Suprapubic skin (tissue), 4 donors: ENCODE results near the genes ZNF626 and ZNF208.

- PRO-cap = no peak
- RAMPAGE, long total RNA, 4 experiments = no peak in any of the 4 experiments
Measured at GRCh38 chr19:20564015-20564398, 1.6 kb downstream of the ZNF737 start.

DNA sequence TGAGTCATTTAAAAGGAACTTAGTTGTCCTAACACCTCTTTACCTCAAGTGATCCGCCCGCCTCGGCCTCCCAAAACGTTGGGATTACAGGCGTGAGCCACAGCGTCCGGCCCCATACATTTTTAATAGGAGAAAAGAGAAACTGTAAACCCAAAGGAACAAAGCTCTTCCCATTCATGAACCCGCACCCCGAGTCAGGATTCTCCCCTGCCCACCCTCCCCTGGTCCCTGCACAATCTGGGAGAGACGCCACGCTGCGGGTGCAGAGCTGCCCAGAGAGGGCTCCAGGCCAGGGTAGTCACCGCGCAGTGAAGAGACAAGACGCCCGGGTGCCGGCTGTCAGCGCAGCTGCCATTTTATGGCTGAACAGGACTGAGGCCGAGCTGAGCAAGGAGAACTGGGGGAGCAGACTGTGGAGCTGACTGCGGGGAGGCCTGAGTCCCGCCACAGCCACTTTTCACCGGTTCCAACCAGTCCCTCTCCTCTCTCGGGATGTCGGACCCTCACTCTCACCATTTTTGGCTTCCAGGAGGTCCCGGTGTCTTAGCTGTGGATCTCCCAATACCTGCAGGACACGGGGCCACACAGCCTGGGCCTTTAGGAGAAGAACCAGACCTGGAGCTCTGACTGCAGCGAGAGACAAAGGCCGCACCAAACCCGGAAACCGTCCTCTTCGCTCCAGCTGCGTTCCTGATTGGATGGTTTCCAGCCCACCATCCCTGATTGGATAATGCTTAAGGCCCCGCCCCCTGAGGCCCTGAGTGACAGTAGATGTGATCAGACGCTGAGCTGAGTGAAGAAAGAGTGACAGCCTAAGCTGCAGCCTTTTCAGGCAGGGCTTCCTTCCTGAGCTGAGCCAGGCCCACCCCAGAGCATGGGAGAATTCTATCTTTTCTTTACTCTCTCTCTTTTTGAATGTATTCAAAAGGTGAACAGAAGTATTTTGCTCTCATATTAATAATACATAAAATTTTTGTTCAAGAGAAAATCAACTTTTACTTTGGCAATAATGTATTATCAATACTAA, at the start of gene ZNF626:
TSS of gene ZNF626 (minus strand) at position 641 of the 1,027 bp plus-strand sequence.
- PRO-cap = bidirectional peak, plus-strand start at position 825 of the sequence, minus-strand start at position 641 of the sequence
- RAMPAGE, long total RNA, 4 experiments = start-site peak on the minus strand in 4 of 4 experiments, centred at positions 611 to 624 of the sequence, 19 to 287 reads per replicate

DNA sequence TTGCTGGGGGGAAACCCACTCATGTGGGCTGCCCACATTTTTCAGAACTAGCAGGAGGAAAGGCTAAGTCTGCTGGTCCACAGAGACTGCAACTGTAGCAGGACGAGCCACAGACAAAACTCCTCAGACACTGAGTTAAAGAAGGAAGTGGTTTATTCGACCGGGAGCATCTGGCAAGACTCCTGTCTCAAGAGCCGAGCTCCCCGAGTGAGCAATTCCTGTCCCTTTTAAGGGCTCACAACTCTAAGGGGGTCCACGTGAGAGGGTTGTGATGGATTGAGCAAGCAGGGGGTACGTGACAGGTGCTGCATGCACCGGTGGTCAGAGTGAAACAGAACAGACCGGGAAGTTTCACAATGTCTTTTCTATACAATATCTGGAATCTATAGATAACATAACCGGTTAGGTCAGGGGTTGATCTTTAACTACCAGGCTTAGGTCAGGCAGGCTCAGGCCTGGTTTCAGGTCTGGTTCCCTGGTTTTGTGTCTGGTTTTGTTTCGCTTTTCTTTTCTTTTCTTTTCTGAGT, 3.1 kb upstream of the ZNF626 start:
- PRO-cap = no peak
- RAMPAGE, long total RNA, 4 experiments = no peak in any of the 4 experiments

DNA sequence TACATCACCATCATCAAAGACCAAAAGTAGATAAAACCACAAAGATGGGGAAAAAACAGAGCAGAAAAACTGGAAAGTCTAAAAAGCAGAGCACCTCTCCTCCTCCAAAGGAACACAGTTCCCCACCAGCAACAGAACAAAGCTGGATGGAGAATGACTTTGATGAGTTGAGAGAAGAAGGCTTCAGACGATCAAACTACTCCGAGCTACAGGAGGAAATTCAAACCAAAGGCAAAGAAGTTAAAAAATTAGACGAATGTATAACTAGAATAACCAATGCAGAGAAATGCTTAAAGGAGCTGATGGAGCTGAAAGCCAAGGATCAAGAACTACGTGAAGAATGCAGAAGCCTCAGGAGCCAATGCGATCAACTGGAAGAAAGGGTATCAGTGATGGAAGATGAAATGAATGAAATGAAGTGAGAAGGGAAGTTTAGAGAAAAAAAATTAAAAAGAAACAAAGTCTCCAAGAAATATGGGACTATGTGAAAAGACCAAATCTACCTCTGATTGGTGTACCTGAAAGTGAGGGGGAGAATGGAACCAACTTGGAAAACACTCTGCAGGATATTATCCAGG, 32.7 kb downstream of the ZNF66 start:
- PRO-cap = no peak
- RAMPAGE, long total RNA, 4 experiments = start-site peak on the plus strand in 1 of 4 experiments, centred at position 244 of the sequence, 18 reads per replicate

GRCh38 chr19:20923927-20924372, 899 bp downstream of the ZNF85 start:
- PRO-cap = no peak
- RAMPAGE, long total RNA, 4 experiments = no peak in any of the 4 experiments

DNA sequence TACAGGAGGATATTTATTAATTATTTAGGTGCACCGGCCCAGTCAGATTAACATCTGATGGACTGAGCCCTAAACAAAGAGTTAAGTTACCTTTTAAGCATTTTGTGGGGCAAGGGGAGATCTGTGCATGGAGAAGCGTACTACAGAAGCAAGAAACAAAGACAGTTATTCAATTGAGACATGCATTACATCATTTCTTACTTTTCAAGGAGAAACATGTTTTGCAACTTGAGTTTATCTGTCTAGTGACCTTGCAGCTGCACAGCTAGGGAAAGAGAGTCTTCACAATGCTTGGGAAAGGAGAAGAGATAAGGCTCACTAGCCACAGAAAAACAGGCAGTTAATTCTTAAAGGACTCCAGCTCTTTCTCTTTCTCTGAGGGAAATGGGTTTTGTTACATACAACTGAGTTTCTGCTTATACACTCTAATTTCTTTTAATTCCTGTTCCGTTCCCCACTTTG, 55.8 kb downstream of the ZNF431 start:
- PRO-cap = no peak
- RAMPAGE, long total RNA, 4 experiments = no peak in any of the 4 experiments

GRCh38 chr19:21282354-21282967, 46.7 kb downstream of the ZNF708 start:
- PRO-cap = no peak
- RAMPAGE, long total RNA, 4 experiments = no peak in any of the 4 experiments

- PRO-cap = no peak
- RAMPAGE, long total RNA, 4 experiments = no peak in any of the 4 experiments
Measured at GRCh38 chr19:21418754-21419834, 22.2 kb downstream of the ZNF493 start.

GRCh38 chr19:21568538-21569809, 63.6 kb downstream of the ZNF429 start:
- PRO-cap = no peak
- RAMPAGE, long total RNA, 4 experiments = start-site peak on the minus strand in 2 of 4 experiments, at chr19:21568893-21569254 at its widest, 5 to 33 reads per replicate

DNA sequence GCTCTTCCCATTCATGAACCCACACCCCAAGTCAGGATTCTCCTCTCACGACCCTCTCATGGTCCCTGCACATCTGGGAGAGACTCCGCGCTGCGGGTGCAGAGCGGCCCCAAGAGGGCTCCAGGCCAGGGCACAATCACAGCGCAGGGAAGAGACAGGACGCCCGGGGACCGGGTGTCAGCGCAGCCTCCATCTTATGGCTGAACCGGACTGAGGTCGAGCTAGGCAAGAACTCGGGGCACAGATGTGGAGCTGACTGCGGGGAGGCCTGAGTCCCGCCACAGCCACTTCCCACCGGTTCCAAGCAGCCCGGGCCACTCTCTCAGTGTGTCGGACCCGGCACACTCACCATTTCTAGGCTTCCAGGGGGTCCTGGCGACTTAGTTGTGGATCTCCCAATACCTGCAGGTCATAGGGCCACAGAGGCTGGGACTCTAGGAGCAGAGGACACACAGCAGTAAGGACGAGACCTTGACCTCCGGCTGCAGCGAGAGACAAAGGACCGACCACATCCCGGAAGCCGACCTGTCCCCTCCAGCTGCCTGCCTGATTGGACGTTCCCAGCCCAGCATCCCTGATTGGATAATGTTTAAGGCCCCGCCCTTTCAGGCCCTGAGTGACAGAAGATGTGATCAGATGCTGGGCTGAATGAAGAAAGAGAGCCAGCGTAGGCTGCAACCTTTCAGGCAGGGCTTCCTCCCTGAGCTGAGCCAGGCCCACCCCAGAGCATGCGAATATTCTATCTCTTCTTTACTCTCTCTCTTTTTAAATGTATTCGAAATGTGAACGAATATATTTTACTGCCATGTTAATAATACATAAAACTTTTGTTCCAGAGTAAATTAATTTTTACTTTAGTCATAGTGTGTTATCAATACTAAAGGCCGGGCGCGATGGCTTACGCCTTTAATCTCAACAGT, at the start of gene ZNF208:
TSS of gene ZNF208 (minus strand) at position 501 of the 920 bp plus-strand sequence.
- PRO-cap = unidirectional peak, minus-strand start at position 492 of the sequence
- RAMPAGE, long total RNA, 4 experiments = start-site peak on the minus strand in 2 of 4 experiments, centred at positions 498 to 506 of the sequence, 19 to 31 reads per replicate

GRCh38 chr19:22028594-22028943, 17.8 kb upstream of the ZNF208 start:
- PRO-cap = no peak
- RAMPAGE, long total RNA, 4 experiments = no peak in any of the 4 experiments

DNA sequence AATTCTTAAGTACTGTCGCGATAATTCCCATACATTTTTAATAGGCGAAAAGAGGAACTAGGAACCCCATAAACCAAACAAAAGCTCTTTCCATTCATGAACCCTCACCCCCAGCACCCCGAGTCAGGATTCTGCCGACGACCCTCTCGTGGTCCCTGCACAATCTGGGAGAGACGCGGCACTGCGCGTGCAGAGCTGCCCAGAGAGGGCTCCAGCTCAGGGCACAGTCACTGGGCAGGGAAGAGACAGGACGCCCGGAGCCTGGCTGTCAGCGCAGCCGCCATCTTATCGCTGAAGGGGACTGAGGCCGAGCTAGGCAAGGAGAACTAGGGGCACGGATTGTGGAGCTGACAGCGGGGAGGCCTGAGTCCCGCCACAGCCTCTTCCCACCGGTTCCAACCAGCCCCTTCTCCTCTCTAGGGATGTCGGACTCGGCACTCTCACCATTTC, 370 bp downstream of the ZNF98 start:
- PRO-cap = no peak
- RAMPAGE, long total RNA, 4 experiments = no peak in any of the 4 experiments

- PRO-cap = no peak
- RAMPAGE, long total RNA, 4 experiments = no peak in any of the 4 experiments
Measured at GRCh38 chr19:22623707-22624114, 10.4 kb upstream of the ZNF492 start.

GRCh38 chr19:22784679-22785069, 723 bp upstream of the ZNF99 start:
- PRO-cap = no peak
- RAMPAGE, long total RNA, 4 experiments = no peak in any of the 4 experiments

GRCh38 chr19:23274296-23274453, 24.0 kb upstream of the ZNF724 start:
- PRO-cap = bidirectional peak, plus-strand start at chr19:23274386, minus-strand start at chr19:23274219
- RAMPAGE, long total RNA, 4 experiments = no peak in any of the 4 experiments

DNA sequence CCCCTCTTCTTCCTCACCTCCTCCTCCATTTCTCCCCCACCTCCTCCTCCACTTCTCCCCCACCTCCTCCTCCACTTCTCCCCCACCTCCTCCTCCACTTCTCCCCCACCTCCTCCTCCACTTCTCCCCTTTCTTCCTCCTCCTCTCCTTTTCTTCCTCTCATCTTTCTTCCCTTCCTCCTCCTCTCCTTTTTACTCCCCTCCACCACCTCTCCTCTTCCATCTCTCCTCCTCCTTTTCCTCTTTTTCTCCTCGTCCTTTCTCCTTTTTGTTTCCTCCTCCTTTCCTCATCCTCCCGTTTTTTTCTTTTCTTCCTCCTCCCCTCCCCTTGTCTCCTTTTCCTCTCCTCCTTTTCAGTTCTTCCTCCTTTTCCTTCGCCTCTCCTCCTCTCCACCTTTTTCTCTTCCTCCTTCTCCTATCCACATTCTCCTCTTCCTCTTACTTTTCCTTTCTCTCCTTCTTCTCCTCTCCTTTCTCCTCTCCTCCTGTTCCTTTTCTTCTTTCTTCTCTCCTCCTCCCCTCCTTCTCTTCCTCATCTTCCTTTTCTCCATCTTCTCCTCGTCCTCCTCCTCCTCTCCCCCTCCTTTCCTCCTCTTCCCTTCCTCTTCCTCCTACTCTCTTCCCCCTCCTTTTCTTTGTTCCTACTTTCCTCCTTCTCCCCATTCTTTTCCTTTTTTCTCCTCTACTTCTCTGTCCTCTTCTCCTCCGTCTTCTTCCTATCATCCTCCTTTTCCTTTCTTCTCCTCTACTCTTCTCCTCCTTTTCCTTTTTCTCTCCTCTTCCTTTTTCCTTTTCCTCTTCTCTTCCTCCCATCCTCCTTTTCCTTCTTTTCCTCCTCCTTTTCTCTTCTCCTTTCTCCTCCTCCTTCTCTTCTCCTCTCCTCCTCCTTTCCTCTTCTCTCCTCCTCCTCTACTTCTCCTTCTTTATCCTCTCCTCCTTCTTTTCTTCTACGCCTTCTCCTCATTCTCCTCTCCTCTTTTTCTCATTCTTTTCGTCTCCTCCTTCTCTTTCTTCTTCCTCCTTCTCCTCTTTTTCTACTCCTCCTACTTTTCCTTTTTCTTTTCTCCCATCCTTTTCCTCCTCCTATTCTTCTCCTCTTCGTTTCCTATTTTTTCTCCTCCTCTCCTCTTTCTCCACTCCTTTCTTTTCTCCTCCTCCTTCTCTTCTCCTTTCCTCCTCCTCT, 72.1 kb downstream of the ZNF91 start:
- PRO-cap = unidirectional peak, minus-strand start at position 256 of the sequence
- RAMPAGE, long total RNA, 4 experiments = no peak in any of the 4 experiments

DNA sequence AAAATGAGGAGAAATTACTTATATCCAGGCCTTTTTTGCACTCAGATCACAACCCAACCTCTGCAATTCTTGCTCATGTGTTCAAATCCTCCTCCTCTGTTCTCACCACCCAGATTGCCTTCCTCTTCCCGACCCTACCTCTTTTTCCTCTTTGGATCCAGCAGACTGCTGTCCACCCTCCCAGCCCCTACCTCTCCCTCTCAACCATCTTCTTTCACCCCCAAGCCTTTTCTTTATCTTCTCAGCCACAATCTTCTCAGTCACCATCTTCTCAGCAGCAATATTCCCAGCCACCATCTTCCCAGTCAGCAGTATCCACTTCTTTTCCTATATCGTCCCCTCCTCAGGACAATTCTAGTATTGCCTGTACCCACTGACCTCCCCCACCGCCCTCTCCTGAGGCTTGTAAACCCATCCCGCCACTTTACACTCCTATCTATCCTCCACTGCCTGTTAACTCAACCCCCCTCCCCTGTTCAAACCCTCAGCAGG, 49.8 kb downstream of the ZNF91 start:
- PRO-cap = no peak
- RAMPAGE, long total RNA, 4 experiments = no peak in any of the 4 experiments

- PRO-cap = no peak
- RAMPAGE, long total RNA, 4 experiments = no peak in any of the 4 experiments
Measured at GRCh38 chr19:23471257-23471600, 76.0 kb upstream of the ZNF91 start.

DNA sequence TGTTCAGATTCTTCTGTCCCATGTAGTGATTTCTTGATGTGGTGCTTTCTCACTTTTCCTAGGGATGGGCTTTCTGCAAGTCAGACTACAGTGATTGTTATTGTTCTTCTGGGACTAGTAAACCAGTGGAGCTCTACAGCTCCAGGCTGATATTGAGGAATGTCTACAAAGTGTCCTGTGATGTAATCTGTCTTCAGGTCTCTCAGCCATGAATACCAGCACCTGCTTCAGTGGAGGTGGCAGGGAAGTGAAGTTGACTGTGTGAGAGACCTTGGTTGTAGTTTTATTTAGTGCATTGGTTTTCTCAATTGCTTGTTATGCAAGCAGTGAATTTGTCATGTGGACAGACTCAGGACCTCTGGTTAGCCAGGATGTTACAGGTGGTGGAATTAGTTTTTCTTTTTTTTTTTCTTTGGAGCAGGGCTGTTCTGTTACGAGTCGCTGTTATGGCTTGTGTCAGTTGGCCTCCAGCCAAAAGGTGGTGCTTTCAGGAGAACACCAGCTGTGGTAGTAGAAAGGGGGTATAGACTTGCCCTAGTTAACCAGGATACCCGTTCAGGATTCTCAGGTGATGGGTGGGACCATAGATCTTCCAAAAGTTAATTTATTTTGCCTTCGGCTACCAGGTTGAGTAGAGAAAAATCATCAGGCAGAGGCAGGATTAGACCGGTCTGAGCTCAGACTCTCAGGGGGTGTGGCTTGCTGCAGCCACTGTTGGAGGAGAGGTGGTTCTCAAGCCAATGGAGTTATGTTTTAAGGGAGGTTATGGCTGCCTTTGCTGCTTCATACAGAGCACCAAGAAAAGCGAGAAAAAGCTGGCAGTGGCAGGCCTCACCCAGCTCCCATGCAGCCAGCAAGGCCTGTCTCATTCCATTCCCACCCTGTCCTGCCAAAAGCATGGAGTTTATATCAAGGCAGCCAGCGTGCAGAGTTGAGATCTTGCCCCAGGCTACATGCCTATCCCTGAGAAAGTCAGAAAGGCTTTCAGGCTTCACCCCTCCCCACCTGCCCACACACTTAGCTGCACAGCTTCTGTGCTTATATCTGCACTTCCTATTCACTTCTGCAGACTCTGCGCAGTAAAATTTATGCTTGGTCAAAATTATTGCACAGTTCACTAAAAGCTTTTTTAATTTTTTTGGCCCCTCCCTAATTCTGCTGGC, 12.1 kb upstream of the ZNF675 start:
- PRO-cap = no peak
- RAMPAGE, long total RNA, 4 experiments = no peak in any of the 4 experiments

DNA sequence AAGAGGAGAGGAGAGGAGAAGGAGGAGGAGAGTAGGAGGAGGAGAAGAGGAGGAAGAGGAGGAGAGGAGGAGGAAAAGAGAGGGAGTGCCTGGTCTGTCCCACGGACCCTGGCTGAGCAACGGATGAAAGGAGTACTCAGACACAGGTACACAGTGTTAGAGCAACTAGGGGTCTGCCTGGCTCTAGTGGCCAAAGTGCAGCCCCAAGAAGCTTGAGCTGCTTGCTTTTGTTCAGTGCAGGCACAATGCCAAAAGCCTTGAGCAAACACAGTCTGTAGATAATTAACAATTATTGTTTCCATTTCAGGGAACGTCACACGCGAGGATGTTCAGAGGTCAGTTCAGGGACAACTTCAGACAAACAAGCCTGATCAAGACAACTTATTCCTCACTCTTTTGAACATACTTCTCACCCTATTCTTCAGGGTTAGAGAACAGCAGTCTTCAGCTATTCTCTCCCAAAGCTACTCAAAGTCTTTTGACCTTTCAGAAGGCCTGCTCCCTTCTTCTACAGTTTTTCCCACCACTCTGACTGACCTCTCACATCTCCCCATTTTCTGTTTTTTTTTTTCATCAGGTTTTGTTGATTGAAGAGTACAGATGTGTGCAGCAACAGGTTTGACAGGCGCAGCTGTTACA, 32.1 kb upstream of the ZNF726 start:
- PRO-cap = no peak
- RAMPAGE, long total RNA, 4 experiments = no peak in any of the 4 experiments